Colon Carcinoma Metastatic in the Lung (tissue), 2 donors: ENCODE measurements around a stretch of chr18.

- PRO-cap, 2 experiments = no peak in any of the 2 experiments
Measured at GRCh38 chr18:109025-109584, 49.3 kb upstream of the USP14 start.

- PRO-cap, 2 experiments = no peak in any of the 2 experiments
Measured at GRCh38 chr18:675472-676640, 18.4 kb downstream of the TYMS start.

DNA sequence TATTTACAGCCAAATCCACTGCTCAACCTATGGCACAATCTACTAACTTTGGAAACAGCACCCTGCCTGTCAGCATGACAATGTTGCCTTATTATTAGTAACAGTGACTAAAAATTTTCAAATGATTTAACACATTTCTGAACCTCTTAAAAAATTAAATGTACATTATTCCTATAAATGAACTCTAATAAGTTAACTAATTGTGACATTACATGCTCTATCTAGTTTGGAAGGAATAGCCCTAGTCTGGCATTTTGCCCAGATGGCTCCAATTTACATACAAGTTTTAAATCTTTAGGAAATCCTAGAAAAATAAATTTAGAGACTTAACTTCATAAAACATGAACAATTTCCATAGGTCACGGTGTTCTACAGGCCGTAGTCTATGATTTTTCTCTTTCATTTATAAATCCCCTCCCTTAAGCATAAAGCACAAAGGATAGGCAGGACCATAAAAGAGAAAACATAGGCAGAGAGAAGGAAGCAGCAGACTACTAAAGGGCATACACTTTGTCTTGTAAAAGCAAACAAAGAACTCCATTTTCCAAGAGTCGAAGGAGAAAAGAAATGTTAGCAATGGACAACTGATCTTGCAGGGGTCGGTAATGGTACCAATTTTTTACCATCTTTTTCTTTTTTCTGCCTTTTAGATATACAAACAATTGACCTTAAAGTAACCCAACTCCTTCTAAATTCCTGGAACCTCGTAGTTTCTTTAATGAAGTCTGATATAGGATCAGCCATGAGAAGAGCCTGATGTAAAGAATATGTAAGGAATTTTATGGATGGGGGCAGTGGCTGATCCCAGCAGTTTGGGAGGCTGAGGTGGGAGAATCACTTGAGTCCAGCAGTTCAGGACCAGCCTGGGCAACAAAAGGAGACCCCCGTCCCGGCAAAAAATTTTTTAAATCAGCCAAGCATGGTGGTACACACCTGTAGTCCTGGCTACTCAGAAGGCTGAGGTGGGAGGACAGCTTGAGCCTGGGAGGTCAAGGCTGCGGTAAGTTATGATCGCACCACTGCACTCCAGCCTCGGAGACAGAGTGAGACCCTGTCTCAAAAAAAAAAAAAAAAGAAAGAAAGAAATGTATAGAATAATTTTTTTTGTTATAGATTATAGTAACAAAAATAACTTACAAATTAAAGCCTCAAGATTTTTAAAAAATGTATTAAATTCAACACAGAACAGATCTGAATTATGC is 33.3 kb downstream of the YES1 start:
- PRO-cap, 2 experiments = peak in 1 of 2 experiments; most common plus-strand start position 482 of the sequence (in 1)

DNA sequence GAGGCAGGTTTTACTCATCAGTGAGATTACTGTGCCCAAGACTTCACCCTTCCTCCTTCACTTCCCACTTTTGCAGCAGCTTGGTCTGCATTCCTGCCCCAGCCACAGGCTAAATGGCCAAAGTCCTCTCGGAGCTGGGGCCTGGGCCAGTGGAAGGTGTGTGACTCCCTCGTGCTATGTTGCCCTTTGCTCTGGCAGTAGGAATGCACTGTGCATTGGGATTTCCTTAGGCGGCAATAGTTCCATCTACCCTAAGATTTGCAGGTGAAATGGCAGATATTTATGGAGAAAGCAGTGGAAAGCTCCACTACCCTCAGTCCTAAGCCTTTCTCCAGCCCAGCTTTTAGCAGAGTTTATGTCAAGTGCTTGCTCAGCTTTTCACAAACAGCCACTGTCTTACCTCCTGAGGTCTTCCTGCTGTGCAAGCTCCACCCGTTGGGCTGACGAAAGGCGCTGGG is 36.3 kb upstream of the YES1 start:
- PRO-cap, 2 experiments = no peak in any of the 2 experiments

GRCh38 chr18:2056519-2057097 is 514.7 kb downstream of the METTL4 start:
- PRO-cap, 2 experiments = no peak in any of the 2 experiments

- PRO-cap, 2 experiments = no peak in any of the 2 experiments
Measured at GRCh38 chr18:2247240-2247724, 324.0 kb downstream of the METTL4 start.

DNA sequence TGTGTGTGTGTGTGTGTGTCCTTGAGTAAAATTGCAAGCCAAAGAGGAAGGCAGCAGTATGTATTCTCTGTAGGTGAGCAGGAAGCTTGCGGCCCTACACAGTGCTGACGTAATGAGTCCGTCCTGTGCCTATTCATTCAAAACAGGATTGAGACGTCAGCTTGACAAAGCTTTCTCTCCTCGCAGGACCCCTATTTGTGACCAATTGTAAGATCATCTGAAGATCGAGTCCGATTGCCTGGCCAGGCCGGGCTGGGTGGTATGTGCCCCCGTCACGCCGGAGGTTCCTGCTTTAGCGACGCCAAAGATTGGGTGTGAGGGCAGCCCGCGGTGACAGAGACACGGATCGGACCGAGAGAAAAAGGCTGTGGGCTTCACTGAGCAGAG is 220.3 kb downstream of the METTL4 start:
- PRO-cap, 2 experiments = no peak in any of the 2 experiments

DNA sequence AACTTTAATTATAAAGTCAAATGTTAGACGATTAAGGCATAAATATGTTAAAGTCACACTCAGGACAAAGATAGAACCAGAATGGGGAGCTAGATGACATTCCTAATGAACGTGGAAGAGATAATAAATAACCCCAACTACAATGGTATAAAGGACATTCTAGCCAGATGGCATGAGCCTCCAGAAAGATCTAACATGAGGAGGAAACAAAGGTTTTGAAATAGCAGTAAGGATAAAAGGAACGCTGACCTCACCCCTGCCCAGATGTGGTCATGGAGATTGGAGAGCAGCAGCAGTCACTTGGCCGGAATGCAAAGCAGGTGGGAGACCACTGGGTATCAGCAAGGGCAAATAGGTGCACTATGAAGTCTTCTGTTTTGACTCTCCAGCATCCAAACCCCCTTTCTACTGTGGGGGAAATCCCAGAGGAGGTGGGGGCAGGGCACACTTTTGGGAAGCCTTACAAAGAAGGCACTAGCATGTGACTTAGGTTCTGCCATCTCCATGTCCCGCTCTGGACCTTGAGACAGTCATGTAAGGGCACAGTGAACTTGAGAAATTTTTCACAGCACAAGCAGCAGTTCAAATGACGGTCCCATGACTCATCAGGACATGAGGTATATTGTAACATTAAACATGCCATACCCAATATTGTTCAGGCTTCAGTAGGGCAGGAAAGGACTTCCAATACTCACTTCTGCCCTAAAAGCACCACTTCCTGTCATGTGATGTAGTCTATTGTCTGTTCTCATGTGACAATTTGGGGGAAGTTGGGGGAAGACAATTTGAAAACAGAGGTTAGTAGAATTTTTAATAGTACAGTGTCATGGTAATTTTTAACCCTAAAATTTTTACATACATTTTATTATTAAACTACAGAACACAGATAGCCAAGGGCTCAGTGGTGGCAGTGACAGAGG is 55.2 kb downstream of the METTL4 start:
- PRO-cap, 2 experiments = no peak in any of the 2 experiments

GRCh38 chr18:2605671-2606259 is 34.4 kb downstream of the NDC80 start:
- PRO-cap, 2 experiments = no peak in any of the 2 experiments

DNA sequence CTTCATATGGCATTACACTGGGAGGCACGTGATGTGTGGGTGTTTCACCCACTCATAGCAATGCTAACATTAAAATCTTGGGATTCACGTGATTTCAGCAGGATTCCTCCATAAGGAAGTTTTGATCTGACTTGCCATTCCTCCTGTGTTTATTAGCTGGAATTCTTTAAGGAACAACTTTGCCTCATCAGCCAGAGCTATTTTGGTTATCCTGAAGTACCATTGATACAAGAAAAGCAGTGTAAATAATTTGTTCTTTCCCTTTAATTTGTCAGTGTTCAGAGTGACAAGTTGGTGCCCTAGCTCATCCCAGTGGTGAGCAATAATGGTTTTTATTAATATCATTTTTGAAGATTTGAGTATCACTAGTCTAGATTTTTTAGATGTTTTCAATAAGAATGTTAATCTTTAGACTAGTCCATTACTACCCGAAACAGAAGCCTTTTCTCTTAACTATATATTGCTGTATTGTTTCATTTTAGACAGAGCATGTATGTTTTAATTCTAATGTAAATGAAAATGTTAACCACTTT is 9.2 kb downstream of the SMCHD1 start:
- PRO-cap, 2 experiments = no peak in any of the 2 experiments

GRCh38 chr18:2673180-2673454 is 17.6 kb downstream of the SMCHD1 start:
- PRO-cap, 2 experiments = no peak in any of the 2 experiments

GRCh38 chr18:2688003-2689119 is 32.8 kb downstream of the SMCHD1 start:
- PRO-cap, 2 experiments = no peak in any of the 2 experiments

DNA sequence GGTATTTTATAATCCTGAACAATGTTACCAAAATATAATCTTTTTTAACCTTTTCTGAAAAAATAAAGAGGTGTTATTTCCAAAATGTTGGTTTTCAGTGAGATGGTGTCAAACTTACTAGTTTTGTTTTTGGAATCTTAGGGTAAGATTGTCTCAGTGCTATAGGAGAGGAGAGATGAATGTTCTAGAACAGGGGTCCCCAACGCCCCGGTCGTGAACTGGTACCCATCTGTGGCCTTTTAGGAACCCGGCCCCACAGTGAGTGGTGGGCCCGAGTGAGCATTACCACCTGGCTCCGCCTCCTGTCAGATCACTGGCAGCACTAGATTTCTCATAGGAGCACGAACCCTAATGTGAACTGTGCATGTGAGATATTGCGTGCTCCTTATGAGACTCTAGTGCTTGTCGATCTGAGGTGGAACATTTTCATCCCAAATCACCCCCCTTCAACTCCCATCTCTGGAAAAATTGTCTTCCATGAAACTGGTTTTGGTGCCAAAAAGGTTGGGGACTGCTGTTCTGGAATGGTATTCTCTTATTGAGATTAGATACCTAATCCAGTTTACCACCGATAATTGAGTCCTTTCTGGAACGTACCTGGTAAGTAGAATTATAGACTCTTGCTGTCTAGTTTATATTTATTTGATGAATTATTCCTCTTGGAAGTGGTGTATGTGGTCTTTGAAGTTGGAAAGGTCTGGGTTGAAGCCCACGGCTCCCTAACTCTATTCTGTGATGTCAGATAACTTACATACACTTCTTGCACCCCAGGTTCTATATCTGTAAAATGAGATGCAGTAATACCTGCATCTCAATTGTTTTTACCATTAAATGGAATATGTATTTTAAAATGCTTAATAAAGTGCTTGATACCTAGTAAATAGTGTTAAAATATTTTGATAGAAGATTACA is 40.8 kb downstream of the SMCHD1 start:
- PRO-cap, 2 experiments = no peak in any of the 2 experiments

- PRO-cap, 2 experiments = no peak in any of the 2 experiments
Measured at GRCh38 chr18:2703024-2704035, 47.8 kb downstream of the SMCHD1 start.

GRCh38 chr18:2737048-2737322 is 81.5 kb downstream of the SMCHD1 start:
- PRO-cap, 2 experiments = no peak in any of the 2 experiments

DNA sequence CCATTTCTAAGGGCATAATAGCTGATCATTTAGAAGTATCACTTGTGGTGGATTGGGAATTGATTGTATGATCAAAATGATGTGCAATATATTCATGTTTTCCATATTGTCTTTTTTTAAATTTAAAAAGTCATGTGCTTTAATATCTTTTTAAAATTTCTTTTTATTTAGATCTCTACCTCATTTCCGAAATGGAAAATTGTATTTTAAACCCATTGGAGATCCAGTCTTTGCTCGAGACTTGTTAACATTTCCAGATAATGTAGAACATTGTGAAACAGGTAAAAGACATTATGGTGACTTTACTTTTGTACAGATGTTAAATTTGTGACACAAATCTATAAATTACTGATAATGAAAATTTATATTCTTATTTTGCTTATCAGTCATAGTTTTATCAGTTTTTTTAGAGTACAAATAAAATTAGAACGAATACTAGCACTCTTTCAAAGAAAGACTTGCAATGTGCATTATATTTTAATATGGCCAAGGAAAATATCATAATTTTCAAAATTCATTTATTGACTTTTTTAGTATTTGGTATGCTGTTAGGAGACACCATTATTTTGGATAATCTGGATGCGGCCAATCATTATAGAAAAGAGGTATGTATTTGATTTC is 69.1 kb upstream of the EMILIN2 start:
- PRO-cap, 2 experiments = no peak in any of the 2 experiments

- PRO-cap, 2 experiments = no peak in any of the 2 experiments
Measured at GRCh38 chr18:2780642-2781204, 66.1 kb upstream of the EMILIN2 start.

GRCh38 chr18:2795810-2796234 is 51.0 kb upstream of the EMILIN2 start:
- PRO-cap, 2 experiments = no peak in any of the 2 experiments

DNA sequence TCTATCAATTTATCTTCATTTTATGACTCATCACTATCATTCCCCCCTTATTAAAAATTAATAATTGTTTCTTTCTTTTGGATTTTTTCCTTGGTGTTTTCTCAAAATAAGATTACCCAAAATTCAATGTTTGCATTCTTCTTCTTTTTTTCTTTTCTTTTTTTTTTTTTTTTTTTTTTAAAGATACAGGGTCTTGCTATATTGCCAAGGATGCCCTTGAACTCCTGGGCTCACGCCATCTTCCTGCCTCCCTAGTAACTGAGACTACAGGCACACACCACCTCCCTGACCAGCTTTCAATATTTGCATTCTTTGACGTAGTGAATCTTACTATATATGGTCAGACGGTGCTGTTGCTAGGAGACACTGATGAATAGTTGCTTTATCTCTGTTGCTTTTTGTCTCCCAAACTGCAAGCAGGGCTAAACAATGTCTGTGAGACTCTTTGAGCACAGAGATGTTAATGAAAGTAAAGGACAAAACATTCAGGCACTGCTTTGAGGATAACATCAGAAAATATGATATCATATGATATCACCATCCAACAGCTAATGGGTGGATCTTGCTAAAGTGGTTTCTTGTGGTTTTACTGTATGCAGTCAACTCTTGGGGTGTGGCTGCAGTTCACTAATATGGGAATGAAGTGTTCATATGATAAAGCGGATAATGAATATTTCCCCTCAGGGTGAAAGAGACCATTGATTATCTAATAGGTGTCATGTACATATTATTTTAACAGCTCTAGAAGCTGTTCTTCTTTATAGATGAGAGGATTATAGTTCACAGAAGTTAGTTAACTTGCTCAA is 42.9 kb downstream of the EMILIN2 start:
- PRO-cap, 2 experiments = no peak in any of the 2 experiments

DNA sequence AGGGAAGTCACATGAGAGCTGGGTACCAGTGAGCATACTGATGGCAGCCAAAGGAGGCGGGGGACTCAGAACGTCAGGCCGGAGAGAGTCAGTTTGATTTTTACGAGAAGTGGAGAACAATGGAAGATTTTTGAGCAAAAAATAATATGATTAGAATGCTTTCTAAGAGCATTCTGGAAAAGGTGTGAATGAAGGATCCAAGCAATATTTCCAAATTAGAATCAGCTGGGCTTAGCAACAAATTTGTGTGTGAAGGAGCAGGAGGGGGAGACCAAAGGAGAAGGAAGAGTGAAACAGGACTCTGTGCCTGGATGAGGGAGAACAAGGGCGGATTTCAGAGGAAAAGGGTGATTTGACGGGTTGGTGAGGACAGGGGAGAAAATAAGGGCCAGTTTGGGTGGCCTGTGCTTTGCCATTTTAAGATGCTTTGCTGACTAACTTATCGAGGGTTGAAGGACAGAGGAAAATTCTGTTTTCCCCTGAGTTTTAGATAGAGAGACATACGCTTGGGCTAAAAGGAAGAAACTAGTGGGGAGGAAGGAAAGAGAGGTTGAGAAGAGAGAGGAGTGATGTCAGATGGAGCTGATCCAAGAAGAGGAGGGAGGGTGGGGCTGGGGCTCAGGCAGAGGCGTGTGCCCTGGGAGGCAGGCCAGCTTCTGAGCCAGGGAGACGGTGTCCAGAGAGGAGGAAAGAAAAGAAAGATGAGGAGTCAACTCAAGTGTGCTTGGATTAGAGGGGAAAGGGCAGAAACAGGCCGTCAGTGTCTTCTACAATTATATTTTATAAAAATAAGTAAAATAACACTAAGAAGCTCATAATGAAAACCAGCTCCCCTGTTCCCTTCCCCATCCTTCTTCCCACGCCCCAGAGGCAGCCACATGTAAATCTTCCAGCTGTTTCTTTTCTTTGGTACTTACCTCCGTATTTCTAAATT is 56.0 kb downstream of the EMILIN2 start:
- PRO-cap, 2 experiments = no peak in any of the 2 experiments